Vagina (tissue), 1 donor: Measurements from ENCODE around the genes FRMD7 and HTATSF1.

GRCh38 chrX:129921111-129921508 lies 15.1 kb downstream of the UTP14A start:
- PRO-cap = no peak
- RAMPAGE, long total RNA = no peak

DNA sequence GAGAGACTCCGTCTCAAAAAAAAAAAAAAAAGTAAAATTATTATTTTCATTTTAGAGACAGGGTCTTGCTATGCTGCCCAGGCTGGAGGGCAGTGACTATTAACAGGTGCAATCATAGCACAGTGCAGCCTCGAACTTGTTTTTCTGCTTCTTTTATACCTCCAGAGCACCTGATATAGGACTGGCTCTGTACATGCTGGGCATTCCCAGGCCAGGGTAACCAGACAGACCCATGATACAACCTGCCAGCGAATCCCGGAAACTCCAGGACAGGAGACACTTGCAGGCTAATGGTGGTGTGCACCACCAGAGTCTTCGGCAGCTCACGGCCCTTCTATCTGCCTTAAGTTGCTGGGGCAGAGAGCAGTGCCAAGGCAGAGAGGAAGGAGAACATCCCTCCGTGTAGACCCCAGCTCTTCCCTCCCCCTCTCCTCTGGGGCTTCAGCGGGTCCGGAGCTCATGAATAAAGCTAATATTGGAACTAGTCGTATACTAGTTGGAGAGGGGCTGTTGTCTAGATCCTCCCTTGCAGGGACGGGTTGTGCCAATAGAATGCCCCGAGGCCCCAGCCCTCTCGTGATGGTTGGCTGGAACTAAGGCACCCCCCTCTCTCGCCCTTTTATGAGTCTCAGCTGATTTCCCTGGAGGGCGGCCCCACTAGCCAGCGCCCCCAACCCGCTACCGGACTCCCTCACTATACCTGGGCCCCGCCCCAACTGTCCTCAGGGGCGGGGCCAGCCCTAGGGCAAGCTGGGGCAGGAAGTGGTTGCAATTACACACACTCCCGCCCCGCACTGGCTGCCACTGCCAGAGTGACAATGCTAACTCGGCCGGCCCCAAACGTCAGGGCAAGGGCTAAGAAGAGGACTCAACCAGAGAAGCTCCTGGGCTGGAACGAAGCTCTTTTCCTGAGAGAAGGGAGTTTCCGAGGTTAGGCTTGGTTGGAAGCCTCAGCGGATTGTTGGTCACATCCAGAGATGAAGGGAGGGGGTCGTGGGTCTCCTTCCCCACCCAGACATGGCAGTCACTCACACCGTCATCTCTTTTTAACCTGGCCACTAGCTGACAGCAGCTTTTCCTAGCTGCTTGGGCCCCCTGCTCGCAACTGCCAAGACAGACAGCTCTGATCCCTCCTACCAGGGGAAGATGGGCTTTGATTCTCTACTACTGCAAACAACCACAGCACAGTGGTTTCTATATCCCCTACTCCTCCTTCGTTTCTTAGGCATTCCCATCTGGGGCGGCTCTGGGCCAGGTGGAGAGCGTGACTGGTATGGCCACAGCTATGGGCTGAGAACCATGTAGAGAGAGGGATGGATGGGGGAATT lies 21.3 kb upstream of the BCORL1 start:
- PRO-cap = unidirectional peak, plus-strand start at position 839 of the sequence
- RAMPAGE, long total RNA = no peak

DNA sequence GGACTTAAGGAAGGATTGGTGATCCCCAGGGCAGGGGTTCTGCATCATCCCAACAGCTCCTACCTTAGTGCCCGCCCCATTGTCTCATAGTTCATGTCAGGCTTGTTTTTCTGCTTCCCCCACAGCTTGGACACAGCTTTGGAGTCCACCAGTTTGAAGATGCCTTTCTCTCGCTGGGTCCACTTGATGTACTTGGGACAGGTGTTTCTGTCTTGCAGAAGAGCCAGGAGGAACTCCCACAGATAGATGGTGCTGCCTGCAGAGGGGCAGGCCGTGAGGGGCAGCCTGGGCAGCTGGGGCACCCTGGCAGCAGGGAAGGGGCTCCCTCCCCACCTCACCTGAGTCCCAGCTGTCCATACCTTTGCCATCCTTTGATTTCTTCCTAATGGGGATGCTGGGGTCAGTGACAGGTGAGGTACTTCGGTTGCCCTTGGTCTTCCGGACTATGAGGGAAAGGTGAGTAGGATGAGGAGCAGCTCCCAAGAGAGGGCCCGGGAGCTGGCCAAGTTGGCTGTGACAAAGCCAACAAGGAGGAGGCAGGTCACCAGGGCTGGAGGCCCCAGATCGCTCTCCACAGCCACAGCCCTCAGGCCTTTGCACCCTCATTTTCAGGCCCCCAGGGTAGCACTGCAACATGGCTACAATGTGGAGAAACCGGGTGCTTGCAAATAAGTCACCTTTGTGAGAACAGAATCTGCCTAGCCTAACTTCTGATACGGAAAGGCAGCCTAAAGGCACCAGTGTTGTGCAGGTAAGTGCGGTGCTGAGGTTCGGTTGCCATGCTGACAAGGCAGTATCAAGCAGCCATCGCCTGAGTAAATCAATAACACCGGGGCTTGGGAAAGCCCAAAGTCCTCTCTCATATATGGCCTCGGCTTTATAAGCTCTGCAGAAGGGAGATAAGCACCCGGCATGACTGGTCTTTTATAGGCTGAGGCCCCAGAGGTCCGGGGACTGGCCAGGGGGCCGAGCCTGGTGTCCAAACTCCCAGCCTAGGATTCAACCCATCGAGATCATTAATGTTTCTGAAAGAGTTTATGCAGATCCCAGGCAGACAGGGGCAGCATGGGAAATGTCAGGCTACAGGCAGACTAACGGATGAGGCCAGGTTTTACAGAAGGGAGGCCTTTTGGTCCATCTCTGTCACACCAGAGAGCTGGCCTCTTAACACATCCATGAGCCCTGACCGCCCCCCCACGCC lies 38.9 kb downstream of the ELF4 start:
- PRO-cap = no peak
- RAMPAGE, long total RNA = no peak

- PRO-cap = no peak
- RAMPAGE, long total RNA = no peak
Measured at GRCh38 chrX:130073876-130074396, 36.4 kb downstream of the ELF4 start.

DNA sequence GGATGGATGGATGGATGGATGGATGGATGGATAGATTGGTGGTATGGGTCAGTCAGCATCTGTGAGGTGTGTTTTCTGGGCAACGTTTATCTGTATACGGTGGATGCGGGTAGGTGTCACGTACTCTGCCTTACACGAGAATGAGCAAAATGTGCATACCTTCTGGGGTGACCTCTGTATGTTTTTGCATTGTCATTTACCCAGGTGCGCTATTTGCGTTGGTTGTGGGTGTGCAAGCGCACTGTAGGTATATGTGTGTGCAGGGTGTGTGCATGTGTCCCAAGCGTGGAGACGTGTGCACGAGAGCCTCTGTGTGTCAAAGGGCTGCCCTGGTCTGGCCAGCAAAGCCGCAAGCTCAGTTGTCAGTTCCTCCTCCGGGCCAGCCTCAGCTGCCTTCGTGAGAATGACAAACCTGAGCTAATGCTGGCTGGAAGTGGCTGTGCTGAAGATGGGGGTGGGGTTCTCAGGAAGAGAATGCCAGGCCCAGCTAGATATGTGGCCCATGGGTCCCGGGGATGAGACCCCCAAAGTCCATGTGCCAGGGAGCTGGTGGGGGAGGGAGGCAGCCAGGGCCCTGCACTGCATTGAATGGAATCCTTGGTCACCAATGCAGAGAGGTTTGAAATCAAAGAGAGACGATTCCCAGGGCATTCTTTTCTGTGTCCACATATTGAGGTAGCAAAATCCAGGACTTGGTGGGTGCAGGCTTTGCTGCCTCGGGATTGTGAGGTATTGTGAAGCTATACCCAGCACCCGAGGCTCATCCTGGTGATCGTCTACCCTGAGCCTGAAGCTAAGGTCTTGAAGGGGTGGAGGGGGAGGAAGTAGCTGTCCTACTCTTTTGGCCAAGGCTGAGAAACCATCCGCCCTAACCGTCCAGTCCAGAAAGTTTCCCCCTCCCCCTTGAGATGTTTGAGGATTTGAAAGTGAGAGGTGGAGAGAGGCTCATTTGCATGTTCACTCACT lies 26.2 kb downstream of the ELF4 start:
- PRO-cap = no peak
- RAMPAGE, long total RNA = no peak

DNA sequence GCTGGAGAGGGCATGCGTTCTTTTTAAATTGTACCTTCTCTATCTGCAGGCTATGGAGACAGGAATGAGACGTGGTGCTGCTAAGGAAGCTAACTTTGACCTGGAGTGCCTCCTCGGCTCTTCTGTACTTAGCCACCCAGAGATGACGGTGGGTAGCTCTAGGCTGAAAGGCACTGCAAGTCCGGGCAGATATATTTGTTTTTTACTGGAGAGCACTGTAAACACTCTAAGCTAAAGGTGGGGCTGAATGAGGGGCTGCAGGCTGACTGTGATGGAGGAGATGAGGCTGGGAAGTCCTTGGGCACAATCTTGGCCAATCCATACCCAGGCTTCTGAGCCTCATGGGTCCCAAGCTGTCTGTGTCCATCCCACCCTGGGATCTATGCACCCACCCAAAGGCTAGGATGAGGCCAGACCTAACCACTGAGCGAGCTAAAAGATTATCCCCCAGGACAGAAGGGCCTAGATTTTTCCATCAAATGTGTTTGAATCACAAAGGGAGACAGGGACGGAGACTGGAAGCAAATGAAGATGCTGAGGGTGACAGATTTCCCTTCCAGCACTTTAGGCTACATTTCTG lies 12.0 kb downstream of the ELF4 start:
- PRO-cap = no peak
- RAMPAGE, long total RNA = no peak

GRCh38 chrX:130866435-130866953 lies 36.5 kb downstream of the ENOX2 start:
- PRO-cap = no peak
- RAMPAGE, long total RNA = no peak

DNA sequence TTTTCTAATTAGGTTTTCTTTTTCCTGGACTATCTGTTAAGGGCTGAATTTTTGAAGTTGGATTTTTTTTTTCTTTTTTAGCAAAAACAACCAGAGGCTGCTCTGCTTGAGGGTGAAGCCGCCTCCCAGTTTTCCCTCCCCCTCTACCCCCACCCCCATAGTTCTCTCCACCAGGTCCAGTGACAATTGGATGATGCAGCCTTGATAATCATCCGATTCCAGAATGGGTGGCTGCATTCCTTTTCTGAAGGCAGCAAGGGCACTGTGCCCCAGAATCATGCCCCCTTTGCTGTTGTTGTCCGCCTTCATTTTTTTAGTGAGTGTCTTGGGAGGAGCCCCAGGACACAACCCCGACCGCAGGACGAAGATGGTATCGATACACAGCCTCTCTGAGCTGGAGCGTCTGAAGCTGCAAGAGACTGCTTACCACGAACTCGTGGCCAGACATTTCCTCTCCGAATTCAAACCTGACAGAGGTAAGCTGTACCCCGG lies 23.3 kb downstream of the ARHGAP36 start:
- PRO-cap = no peak
- RAMPAGE, long total RNA = no peak

GRCh38 chrX:131213895-131214373 lies 75.2 kb downstream of the IGSF1 start:
- PRO-cap = no peak
- RAMPAGE, long total RNA = no peak

DNA sequence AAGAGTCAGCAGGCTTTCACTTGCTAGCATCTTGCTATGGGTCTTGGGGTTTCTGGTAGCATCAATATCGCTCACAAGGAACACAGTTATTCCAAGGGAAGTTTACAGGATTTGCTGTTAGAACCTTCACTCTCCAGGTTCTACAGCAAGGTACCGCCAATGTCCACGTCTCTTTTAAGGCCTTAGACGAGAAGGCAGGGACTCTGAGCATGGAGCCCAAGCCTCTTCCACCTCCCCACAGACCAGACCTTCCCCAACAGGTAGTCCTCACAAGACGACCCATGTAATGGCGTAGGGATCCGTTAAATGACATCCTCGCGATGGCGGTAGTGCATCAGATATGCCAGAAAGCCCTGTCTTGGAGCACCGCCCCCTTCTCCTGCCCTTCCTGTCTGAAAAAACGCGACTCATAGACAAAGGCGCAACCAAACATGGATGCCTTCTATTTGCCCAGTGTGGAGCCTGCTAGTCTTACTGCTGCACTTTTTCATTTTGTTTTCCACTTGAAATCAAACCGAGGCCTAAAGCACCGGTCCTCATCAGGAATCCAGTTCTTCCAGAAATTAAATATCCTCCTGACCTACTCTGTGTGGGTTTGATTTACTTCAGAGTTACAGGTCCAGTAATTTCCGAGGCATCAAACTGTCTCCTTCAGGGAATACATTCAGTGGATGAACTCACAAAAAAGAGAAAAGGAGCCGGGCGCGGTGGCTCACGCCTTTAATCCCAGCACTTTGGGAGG lies 185.5 kb downstream of the OR13H1 start:
- PRO-cap = no peak
- RAMPAGE, long total RNA = no peak

GRCh38 chrX:132127592-132128028 lies at the start of gene FRMD7:
Gene FRMD7 (minus strand): TSS chrX:132128020.
- PRO-cap = no peak
- RAMPAGE, long total RNA = no peak

GRCh38 chrX:132161380-132162461 lies 33.9 kb upstream of the FRMD7 start:
- PRO-cap = no peak
- RAMPAGE, long total RNA = no peak

DNA sequence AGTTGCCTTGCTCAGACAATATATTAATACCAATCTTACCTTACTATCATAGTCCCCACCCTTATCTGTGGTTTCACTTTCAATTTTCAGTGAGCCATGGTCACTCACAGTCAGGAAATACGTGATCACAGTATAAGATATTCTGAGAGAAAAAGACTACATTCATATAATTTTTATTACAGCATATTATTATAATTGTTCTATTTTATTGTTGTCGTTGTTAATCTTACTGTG lies 102.4 kb downstream of the HS6ST2 start:
- PRO-cap = no peak
- RAMPAGE, long total RNA = no peak

- PRO-cap = no peak
- RAMPAGE, long total RNA = no peak
Measured at GRCh38 chrX:133922994-133923385, 62.4 kb downstream of the GPC3 start.

DNA sequence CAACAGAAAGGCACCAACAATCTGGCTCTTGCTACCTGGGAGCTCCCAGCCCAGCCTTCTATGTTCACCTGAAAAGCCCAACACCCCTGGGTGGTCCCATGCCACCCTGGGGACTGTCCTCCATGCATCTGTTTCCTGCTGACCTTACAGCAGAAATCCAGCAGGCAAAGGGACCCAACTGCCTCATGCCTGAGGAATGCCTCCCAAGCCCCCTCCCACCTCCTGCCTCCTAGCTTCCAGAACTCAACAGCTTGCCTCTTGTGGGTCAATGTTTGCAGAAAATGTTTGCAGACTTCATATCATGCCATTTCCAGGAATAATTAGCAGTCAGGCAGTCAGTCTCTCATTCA lies 11.8 kb upstream of the PLAC1 start:
- PRO-cap = no peak
- RAMPAGE, long total RNA = no peak

DNA sequence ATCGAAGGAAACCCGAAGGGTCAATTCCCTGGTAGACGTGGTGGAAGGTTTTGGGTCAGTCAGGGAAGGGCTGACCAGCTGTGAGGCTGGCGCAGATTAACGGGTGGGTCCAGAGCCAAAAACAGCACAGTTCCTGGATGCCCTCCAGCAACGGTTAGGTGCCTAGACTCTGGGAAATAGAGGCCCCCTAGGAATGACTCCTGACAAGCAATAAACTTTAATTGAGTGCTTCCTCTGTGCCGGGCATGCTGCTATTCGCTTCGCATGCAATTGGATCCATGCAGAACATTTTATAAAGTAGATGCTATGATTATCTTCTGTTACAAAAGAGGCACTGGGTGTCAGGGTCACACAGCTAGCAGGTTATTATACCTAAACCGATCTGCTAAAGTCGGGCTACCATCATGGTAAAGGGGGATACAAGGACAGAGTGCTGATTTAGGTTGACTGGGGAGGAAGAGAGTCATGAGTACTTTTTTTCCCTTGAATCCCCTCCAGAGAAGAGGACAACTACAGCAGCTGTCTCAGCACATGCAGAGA lies 782 bp downstream of the ZNF449 start:
- PRO-cap = unidirectional peak, minus-strand start at position 98 of the sequence
- RAMPAGE, long total RNA = no peak

GRCh38 chrX:136039885-136040375 lies 54.7 kb downstream of the SLC9A6 start:
- PRO-cap = no peak
- RAMPAGE, long total RNA = no peak

DNA sequence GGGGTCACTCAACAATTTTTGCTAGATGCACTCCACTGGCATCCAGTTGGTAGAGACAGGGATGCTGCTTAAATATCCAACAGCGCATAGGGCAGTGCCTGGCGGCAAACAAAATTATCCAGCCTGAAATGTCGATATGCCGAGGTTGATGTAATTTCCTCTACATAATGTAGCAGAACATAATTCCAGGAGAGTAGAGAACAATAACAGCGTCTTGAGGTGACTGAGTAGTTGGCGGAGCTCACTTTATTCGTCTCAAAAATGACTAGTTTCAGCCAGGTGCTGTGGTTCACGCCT lies 45.7 kb upstream of the FHL1 start:
- PRO-cap = no peak
- RAMPAGE, long total RNA = no peak

DNA sequence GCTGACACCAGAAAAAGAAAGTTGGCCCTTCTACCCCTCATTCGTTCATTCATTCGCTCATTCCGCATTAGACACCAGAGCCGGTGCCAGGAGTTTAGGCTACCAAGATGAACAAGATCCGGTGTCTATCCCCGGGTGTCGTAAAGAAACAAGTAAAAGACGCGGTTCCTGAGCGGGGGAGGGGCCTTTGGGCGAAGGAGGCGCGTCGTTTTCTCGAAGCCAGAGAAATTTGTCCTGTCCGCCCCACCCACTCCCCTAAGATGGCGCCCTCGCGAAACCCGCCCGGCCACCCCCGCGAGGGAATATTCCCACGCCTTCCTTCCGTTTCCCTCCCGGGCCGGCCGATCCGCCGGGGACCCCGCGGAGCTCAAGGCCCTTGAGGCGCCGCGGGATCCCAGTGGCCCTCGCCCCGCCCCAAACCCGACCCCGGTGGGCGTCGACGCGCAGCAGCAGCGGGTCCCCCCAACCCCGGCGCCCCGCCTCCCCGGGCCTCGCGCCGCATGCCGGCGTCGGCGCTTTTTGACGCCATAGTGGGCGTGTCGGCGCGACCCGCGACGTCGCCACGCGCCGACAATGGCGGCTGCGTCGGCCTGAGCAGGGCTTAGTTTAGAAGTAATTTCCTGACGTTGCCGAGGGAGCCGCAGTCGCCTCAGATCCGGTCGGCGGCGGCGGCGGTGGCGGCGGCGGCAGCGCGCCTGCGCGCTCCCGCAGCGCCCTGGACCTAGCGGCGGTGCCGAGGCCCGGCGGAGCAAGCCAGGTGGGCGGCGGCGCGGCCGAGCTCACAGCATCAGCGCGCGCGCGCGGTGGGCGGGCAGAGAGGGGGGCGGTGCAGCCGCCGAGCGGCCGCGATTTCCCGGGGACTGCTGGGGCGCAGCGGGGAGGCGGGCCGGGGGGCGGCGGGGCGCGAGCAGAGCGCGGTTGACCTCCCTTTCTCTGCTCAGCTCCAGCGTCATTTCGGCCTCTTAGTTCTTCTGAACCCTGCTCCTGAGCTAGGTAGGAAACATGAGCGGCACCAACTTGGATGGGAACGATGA lies at the start of gene HTATSF1:
Gene HTATSF1, plus strand, starts transcription at position 910 of the 1,034 bp plus-strand sequence.
- PRO-cap = bidirectional peak, plus-strand start at position 250 of the sequence, minus-strand start at position 142 of the sequence; bidirectional peak, plus-strand start at position 814 of the sequence, minus-strand start at position 495 of the sequence
- RAMPAGE, long total RNA = start-site peak on the plus strand centred at position 901 of the sequence, 51 bp wide, 148 reads

DNA sequence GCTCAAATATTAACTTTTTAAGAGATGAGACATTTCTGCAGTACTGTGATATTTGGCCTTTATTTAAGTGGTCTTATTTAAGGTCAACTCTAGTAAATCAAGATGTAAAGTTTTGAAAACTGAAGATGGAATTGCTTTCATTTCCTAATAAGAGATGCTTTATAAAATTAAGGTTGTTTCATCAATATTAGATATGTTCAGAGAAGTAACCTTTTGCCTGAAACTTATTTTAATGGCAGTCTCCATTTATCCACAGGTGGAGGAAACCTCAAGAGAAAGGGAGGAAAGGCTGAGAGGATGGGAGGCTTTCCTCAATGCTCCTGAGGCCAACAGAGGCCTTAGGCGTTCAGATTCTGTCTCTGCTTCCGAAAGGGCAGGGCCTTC lies 13.2 kb downstream of the HTATSF1 start:
- PRO-cap = no peak
- RAMPAGE, long total RNA = no peak